Daoy (cell line): ENCODE results near the gene STRIT1.

GRCh38 chr3:150443940-150444526 lies 35.9 kb downstream of the TSC22D2 start:
- RAMPAGE, long total RNA: no peak

DNA sequence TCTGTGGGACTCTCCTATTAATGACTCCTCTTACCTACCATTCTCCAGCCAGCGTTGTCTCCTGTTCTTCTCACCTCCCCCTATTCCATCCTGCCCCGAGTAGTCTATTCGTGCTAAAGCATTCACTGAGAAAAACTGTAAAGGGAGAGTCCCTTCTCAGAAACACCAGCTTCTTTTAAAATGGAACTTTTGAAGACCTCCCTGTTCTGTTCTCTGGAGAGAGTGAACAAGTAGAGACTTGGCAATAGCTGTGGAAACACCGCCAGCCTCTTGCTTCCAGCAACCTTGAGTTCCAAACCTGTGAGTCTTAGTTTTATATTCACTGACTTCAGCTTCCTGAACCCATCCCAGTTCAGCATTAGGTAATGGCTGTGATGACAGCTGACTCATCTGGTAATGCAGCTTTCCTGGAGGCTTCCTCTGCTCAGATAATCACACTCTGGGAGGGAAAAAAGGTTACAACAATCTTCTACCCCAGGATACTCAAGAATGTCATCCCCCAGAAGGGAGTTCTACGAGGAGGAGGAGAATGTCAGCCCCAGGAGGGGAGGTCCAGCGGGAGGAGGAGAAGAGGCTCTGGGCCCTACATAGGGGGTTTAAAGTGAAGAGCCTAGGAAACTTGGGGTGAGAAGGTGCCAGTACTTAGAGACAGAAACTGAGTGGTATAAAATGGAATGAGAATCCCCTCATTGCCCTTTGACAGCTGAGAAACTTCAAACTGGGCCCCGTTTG lies 61.5 kb downstream of the TSC22D2 start:
- RAMPAGE, long total RNA: no peak

DNA sequence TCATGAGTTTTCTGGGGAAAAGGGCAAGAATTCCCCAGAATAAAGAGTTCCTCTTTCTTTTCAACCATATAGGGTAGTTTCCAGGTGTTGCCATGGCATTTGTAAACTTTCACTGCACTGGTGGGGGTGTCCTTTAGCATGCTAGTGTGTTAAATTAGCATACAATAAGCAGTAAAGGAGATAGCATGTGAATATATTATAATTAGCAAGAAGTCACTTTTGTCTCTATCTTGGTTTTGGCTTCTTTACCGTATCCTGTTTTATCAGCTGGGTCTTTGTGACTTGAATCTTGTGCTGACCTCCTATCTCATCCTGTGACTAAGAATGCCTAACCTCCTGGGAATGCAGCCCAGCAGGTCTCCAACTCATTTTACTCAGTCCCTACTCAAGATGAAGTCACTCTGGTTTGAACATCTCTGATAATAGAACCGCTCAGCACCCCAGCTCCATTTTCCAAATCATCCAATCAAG lies 3.4 kb upstream of the SELENOT start:
- RAMPAGE, long total RNA: no peak

GRCh38 chr3:150729142-150729615 lies 25.5 kb upstream of the ERICH6 start:
- RAMPAGE, long total RNA: no peak

- RAMPAGE, long total RNA: no peak
These were observed 24.3 kb downstream of the SIAH2 start for GRCh38 chr3:150738313-150739442.

- RAMPAGE, long total RNA: no peak
These were observed 529 bp downstream of the SIAH2 start for GRCh38 chr3:150762247-150763032.

- RAMPAGE, long total RNA: no peak
These were observed 889 bp upstream of the SIAH2 start for GRCh38 chr3:150763709-150764407.

DNA sequence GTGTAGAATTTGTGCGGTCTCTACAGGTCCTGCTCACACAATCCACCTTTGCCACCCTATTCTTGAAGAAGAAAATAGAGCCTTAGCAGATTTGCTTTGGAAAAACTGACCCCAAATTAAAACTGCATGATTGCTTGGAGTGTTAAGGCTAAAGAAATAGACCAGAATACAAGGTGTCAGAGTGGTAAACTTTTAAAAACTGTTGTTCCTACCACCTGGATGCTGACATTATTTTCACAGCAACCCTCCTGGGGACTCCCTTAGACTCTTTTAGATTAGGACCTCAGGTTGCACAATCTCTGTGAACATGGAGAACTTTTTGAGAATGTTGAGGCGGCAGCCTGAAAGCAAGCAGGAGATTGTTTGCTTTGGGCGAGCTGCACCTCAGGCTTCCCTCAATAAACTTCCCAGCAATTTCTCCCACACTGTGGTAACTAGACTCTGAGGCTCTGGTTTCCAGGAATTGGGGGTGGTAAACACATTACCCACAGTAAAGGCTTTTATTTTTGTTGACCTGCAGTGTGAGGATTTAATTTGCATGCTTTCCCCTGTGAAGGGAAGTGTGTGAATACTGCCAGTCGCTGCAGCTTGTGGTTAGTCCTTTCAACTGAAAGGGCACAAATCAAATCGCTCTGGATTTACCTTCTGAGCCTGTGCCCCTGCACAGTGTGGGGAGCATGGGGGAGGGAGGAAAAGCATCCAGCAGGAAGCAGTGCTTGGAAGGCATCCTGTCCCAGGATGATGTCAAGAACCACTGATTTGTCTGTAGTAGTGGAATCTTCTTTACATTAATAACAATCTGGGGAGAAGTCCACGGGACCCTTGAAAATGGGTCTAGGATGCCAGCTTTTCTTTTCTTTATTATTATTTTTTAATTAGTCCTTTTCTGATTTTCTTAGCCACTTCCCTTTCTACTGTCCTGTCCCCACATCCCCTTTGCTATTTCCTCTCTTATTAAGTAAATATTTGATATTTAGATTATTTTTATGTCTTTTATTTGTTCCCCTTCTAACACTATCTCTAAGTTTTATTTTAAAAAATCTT lies 35.3 kb upstream of the SIAH2 start:
- RAMPAGE, long total RNA: no peak

DNA sequence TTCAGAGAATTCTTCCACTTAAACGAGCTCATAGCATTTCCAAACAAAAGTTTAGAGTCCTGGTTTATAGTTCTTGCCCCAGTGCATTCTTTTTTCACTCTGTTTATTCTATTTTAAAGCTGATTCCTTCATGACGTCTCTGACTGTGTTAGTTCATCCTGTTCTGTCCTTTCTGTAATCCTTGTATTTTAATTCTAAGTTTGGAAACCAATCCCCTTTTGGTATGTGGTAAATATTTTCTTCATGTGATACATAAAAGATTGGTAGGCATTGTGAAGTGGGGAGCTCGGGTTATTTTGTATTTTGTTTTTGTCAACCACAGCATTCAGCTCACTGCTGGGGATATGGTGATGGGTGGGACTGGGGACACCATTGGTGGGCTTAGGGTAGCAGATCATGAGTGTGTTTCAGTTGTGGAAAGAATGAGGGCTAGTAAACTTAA lies 18.6 kb downstream of the P2RY14 start:
- RAMPAGE, long total RNA: no peak

GRCh38 chr3:151281631-151281771 lies 3.2 kb upstream of the P2RY14 start:
- RAMPAGE, long total RNA: no peak

DNA sequence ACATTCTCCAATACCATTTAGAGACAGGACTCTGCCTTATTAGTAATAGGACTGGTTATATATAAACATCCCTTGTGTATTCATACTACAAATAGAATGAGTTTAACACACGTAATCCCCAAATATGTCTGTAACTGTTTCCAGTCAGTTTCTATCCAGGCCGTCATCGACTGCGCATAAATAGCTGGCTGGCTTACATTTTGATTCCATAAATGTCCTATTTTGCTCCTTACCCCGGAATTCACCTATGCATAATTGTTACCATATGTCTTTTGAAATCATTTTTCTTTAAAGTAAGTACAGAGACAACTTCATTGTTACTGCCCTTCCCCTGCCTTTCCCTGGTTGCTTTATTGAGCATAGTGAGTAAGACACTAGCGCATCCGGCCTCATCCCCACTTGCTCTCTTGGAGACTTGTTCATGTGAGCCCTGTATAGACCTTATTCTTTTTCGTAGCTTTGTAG lies 3.5 kb upstream of the P2RY14 start:
- RAMPAGE, long total RNA: no peak

- RAMPAGE, long total RNA: no peak
These were observed 3.0 kb upstream of the P2RY12 start for GRCh38 chr3:151387429-151388084.

GRCh38 chr3:152199188-152199912 lies 69.4 kb upstream of the MBNL1 start:
- RAMPAGE, long total RNA: no peak

- RAMPAGE, long total RNA: no peak
These were observed 41.3 kb downstream of the MBNL1 start for GRCh38 chr3:152309834-152310625.

GRCh38 chr3:152658928-152659179 lies 176.1 kb upstream of the P2RY1 start:
- RAMPAGE, long total RNA: no peak

DNA sequence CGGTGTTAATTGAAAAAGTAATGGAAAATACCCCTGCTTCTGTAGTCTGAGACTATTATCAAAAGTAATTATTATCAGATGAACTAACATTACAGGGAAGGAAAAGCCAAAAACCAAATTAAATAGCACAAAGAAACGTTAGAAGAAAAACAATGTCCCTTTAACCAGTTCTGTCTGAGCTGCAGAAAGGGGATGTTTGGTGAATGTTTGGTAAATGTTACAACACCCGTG lies 85.5 kb downstream of the RAP2B start:
- RAMPAGE, long total RNA: no peak

DNA sequence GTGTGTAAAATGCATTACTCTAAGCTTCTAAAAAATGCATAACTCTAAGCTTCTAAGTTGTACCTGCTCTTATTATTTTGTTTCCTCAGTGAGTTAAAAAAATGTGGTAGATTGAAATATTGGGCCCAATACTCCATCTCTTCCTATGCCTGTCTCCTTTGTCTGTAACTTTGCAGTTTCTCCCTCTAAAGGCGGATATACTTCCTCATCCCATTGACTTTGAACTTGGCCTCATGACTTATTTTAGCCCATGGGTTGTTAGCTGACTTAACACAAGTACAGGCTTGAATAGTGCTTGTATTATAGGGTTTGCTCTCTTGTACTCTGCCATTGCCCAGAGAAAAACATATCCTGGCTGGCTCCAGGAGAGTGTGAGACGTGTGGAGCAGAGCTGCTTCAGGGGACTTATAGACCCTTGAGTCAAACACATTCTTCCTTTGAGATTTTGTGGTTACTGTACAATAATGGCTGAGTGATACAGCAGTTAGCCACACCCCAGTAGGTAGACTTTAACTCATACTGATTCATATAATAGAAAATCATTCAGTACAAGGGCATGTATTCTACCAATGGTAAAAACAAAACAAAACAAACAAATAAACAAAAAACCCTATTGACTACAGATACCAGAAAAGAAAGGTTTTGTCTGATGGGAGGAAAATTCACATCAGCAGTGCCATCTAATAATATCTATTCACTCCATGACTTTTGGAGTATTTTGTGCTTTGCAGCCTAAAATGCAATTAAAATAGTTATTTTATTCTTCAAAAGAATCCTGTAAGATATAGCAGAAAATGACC lies 124.0 kb downstream of the RAP2B start:
- RAMPAGE, long total RNA: no peak

- RAMPAGE, long total RNA: no peak
These were observed 391.3 kb downstream of the RAP2B start for GRCh38 chr3:153553123-153553850.

DNA sequence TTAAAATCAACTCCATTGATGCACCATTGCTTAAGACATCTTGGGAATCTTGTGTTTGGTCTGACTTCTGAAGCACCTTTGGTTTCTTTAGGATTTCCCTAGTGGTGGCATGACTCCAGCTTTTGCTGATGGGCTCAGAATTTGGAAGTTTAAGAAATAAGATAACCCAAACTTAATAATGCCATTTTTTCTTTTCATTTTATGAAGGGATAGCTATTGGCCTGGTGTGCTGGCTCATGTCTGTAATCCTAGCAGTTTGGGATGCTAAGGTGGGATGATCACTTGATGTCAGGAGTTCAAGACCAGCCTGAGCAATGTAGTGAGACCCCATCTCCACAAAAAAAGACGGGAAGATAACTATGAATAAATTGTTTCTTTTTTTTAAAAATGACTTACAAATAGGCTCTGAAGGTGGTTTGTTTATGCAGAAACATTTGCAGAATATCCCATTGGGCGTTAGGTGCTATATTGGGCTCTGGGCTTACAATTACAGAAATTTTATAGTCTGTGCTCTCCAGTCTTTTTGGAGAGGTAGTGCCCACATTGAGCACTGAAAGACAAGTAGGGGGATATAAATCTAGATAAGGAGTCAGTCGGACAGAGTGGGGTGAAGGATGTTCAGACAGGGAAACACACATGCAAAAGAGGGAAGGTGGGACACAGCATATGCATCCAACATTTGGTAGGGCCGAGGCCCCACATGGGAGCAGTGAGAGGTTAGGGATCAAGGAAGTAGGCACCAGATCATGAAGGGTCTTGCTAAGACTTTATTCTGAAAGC lies 92.4 kb downstream of the ARHGEF26 start:
- RAMPAGE, long total RNA: no peak

DNA sequence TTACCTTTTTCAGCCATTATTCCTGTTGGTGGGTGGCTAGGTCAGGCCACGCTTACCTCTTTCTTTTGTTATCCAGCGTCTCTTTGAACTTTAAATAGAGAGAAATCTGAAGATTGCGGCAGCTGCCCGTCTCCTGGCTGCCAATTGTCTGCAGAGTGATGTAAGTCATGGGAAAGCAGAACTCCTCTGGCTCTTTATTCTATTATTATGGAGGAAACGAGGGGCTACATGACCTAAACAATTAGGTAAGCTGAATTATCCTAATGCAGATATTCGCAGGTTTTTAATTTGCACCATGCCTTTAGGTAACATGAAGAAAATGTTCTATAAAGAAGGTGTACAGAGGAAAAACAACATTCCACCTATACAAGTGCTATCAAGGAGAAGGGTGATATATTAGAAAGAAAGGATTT lies at the start of gene STRIT1:
TSS of gene STRIT1 (minus strand) at position 68 of the 413 bp plus-strand sequence.
- RAMPAGE, long total RNA: no peak